Peritoneum (tissue), 1 donor: ENCODE measurements around the gene YPEL2.

DNA sequence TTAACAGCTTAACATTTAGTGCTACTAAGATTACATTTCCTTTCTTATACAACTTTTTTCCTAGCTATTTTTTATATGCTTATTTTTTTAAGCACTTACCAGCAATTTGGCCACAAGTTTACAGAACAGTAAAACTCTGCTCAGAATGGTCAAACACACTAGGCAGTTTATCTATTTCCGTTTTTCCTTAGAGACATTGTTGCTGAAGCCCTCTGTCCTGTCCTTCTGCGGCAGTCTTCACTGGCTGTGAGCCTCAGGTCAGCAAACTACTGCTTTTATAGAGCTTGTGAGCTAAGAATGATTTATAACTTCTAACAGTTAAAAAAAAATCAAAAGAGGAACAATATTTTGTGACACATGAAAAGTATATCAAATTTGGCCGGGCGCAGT lies 7.9 kb downstream of the PRR11 start:
- PRO-cap = no peak

GRCh38 chr17:59331234-59332108 lies at the start of gene YPEL2:
Gene YPEL2 (plus strand): TSS chr17:59331655.
- PRO-cap = unidirectional peak, plus-strand start at chr17:59331721

- PRO-cap = no peak
These were observed 35.5 kb downstream of the YPEL2 start for GRCh38 chr17:59366814-59367550.

- PRO-cap = no peak
These were observed 39.8 kb downstream of the YPEL2 start for GRCh38 chr17:59370839-59372077.

GRCh38 chr17:59616369-59616819 lies 3.3 kb upstream of the CLTC start:
- PRO-cap = no peak

DNA sequence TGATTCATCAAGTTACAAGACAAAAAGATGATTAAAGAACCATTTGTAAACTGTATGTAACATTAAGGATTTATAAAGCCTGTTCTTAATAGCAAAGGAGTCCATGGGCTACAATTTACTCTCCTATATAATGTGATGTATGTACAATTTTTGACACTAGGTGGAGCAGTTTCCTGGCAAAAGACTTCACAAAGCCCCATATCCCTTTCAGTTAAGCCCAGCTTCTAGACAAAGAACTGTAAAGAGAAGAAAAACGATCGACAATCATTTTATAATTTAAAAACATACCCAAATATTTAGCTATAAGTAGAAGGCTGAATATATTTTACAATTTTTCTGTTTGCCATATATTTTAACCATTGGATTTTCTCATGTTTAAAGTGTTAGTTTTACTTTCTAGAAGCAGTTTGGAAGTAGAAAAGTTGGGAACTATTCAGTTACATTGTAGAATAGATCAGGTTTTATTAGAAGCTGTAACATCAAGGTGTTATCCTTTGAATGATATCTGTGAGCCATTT lies 46.1 kb downstream of the VMP1 start:
- PRO-cap = no peak

DNA sequence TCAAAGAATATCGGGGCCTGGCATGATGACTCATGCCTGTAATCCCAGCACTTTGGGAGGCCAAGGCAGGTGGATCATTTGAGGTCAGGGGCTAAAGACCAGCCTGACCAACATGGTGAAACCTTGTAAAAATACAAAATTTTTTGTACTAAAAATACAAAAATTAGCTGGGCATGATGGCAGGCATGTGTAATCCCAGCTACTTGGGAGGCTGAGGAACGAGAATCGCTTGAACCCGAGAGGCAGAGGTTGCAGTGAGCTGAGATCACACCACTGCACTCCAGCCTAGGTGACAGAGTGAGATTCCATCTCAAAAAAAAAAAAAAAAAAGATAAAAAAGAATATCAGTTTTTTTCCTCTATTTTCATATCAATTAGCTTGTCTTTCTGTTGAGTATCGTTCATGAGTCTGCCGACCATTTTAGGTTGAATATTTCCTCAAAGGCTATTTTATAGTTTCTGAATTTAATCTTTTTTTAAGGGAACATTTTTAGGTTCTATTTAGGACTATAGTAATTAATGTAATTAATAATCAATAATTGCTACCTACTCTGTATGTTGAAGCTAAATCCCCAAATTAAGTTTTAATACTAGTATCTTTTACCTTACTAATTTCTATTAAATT lies 78.0 kb downstream of the VMP1 start:
- PRO-cap = no peak

- PRO-cap = no peak
These were observed 705 bp downstream of the HEATR6 start for GRCh38 chr17:60077909-60078522.

GRCh38 chr17:60187384-60187985 lies 37.7 kb downstream of the CA4 start:
- PRO-cap = no peak

DNA sequence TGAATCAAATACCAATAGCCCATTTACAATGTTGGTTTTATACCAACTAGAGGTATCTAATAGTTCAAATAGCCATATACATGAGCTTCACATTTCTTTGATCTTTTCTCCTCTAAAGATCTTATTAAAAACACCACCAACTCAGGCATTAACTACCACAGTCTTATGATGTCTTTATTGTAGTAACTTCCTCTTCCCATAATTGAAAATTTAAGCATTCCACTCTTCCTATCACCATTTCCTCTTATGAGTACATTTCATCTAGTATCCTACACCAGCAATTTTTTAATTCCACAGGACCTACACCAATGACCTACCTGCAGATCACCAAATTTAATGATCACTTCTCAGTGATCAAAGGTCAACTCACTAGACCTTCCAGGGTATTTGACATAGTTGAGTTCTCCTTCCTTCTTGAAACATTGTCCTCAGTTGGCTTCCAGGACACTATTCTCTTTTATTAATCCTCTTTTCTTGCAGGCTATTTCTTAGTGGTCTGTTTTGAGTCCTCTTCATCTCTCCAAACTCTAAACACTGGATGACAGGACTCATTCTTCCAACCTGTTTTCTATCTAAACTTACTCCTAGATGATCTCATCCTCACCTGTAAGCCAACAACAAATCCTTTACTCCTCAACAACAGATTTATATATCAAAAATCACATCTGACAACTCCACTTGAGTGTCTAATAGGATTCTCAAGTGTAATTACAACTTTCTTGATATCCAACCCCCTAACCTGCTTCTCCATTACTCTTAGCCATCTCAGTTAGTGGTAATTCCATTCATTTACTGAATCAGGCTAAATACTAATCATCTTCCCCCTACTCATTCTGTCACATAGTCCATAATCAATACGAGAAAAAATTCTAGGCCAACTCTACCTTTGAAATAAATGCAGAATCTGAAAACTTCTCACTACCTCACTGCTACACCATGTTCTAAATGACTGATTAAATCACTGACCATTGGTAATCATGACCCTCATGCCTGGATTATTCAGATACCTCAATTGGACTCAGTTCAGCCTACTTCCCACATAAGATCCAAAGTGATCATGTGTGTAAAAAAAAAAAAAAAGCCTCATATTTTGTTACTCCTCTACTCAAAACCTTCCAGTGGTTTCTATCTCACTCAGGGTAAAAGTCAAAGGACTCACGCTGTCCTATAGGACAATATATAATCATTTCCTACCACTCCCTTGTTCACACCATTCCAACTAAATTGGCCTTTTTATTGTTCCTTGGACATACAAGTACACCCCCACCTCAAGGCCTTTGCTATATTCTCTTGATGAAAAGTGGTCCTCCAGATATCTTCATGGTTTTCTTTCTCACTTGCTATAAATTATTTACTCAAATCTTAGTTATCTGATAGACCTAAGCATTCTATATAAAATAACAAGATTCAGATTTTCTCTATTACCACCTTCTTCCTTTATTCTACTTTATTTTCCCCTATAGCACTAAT lies 99.7 kb downstream of the USP32 start:
- PRO-cap = no peak

GRCh38 chr17:60330501-60331038 lies 61.4 kb downstream of the USP32 start:
- PRO-cap = no peak

GRCh38 chr17:60421096-60422231 lies 825 bp upstream of the CHCT1 start:
- PRO-cap = no peak

GRCh38 chr17:60524657-60525272 lies 1.3 kb downstream of the APPBP2 start:
- PRO-cap = no peak

- PRO-cap = no peak
These were observed 1.8 kb downstream of the PPM1D start for GRCh38 chr17:60601627-60602337.

GRCh38 chr17:61007845-61008454 lies 330.3 kb downstream of the BCAS3 start:
- PRO-cap = no peak

DNA sequence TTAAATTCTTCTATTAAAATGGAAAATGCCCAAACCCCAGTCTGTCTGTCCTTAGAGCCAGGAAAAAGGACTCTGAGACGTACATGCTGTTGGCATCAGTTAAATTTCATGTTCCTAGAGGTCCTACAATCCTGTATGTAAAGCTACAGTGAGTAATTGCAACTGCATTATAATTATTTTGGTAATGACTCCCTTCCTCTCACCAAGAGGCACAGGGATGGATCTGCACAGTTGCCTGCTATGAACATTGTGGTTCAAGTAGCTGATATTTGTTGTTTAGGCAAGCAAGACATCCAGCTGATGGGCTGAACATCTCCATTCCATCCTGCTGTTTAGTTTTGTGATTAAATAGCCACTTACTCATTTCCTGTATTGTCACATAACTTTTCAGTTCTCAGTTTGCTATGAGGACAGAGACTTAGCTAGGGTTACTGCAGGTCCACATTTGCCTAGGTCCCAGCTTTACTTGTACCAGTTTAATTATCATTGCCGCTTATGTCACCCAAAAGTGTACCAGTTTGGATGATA lies 181.2 kb upstream of the TBX2 start:
- PRO-cap = no peak

- PRO-cap = no peak
These were observed 139.2 kb upstream of the TBX2 start for GRCh38 chr17:61260323-61260989.

DNA sequence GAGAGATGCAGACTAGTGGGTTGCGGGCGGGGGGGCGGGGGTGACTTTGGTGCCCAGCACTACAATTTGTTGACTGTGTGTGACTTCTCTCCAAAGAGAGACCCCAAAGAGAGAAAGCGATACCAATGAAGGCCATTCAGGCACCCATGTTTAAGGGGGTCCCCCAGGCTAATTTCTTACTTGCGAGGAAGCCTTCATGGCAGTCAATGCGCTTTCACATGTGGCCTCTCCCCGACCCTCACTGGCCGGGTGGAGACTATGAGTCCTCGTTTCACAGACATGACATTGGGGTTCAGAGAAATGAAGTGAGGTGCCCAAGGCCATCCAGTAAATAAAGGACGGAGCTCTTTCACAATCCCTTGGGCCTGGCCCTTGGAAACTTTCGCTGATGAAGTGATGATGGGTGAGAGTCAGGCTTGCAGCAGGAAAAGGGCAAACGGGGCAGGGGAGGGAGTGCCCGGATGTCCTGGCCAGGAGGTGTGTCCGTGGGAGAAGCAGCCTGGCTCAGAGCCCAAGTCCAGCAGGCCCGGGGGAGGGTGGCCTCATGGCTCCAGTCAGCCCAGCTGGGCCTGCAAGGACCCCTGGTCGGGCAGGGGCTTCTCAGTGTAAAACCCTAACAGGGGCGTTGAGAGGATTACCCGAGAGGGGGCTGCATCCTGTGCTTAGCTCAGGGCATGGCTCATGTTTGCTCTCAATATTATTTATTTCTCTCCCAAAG lies 14.6 kb downstream of the TBX2 start:
- PRO-cap = no peak

DNA sequence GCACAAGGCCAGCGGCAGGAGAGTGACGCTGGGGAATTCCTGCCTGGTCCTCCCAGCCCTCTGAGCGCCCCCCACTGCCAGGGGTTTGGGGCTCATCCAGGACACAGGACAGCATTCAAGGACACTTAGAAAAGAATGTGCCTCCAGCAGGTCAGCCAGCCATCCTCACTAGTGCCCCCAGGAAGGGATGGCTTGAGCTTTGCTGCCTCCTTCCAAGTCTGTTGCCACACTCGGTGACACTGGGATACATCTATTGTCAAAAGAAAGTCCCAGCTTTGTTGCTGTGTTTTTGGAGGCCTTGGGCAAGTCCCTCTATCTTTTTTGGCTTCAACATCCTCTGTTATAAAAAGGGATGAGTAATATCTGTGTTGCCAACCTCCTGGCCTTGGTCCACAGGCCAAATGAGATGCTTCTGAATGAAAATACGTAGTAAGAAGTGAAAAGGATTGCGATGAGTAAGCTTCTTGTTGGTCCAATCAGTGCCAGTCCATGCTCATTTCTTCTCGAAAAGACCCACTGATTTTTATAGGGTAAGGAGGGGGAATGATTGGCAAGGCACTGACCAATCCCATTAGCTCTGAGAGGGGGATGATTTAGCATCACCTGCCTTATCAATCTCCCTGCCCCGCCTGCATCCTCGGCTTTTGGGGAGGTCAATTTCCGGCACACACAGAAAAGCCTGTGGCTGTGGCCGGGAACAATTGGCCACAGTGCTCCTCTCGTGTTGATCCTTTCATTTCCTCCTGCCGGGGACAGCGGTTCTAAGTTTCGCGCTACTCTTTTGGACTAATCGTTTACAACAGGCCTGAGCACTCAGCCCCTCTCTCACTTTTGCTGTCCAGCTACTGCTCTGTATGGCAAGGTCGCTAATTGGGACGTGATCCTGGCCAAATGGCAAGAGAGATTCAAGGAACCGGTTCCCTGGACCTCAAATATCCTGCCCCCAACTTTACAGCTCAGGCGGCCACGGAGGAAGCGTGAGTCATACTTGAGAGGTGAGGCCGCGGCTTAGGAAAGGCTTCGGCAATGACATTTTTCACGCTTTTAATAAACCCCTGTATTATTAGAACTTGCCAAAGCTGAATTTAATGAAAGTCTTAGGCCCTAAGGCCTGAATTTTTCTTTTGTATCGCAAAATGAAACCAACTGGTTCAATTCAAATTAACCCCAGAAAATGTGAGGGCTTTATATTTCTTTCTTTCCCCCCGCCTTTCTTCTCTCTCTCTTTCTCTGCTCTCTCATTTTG lies 43.0 kb downstream of the TBX4 start:
- PRO-cap = no peak

- PRO-cap = no peak
These were observed 350 bp upstream of the BRIP1 start for GRCh38 chr17:61863603-61864152.